ENCODE data around the genes C12orf60 and ERP27.

DNA sequence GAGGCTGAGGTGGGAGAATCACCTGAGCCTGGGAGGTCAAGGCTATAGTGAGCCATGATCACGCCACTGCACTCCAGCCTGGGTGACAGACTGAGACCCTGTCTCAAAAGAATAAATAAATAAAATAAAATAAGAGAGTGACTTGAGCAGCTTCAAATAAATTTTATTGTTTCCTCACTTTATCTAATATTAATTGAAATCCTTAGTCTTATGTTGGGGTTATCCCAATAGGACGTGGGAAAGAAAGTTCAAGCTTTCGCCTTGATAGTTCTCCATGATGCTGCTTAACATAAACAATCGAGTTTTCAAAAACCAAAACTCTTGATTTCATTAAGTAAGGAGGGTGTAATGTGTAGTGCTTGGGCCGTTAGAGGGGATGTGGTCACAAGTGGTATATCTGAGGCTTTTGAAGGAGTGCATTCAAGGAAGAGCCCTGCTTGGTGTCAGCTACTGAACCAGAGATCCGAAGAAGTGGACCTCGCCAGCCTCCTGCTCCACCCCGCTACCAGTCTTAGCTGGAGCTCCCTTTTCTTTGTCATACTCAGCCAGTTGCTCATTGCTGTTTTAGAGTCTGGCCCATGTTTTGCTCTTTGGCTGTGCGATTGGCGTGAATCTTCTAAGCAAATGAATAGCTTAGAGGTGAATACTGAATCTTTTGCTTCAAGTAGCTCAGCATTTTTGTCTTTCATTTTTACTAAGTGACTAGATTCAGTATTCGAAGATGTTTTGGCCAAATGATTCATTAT is 19.4 kb downstream of the CDKN1B start:
- PRO-cap = unidirectional peak, plus-strand start at position 423 of the sequence

- PRO-cap = no peak
These were observed 9.2 kb upstream of the APOLD1 start for GRCh38 chr12:12776177-12776757.

DNA sequence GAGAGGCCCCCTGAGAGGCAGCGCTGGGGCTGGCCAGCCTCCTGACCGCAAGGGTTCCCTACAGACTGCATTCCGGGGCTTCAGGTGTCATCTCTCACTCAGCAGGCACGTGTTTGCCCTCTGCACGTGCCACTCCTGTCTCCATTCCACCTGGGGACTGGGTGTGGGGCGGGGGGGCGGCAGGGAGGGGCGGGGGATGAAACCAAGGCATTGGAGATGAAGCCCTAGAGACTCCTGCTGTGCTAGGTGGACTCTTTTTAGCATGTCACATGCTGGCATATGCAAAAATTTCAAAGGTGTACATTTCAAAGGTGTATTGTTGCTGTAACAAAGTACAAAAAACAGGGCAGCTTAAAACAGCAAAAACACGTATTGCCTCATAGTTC is 5.9 kb upstream of the GPRC5A start:
- PRO-cap = no peak

DNA sequence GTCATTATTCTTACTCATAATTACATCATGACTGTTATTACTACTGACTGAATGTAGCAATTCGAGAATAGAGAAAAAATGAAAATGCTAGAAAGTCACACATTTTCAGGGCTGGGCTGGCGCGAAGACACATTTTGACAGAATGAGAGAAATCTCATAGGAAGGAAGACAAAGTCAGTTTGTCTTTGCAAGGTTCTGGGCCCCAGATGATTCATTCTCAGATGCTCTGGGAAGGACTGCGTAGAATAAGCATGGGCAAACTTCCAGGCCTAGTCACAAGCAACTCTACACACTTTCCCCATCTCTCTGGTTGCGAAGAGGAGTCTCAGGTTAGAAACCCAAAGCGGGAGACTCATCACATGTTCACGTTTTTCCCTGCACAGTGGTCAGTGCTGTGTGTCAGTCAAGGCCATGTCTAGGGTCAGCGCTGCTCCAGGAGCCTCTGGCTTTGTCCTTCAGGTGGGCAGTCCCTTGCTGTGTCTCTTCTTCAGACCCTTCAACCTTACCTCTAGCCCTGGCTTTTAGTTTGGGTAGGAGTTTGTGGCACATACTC is 8.4 kb downstream of the GPRC5A start:
- PRO-cap = no peak

GRCh38 chr12:12908629-12909390 is 17.4 kb downstream of the GPRC5A start:
- PRO-cap = no peak

DNA sequence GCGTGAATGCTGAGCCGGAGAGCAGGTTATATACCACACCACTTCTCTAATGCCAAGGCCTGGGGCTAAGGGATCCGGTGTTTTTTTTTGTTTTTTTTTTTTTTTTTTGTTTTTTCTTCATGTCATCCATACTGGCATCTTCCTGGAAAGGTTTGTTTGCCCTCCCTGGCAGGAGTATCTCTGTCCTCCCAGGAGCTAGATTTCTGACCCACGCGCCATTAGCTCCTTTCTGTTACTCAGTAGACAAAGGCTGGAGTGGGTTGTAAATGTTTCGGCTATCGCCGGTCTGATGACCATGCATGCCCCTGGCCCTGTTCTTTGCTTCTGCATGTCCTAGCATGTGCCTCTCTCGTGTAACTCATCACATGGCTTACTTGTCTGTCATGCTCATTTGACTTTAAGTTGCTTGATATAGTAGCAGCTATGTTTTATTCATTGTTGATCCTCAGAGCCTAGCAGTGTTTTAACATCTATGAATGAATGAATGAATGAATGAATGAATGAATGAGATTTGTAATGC is 3.7 kb downstream of the GSG1 start:
- PRO-cap = no peak

GRCh38 chr12:13100957-13101931 is 2.2 kb downstream of the GSG1 start:
- PRO-cap = bidirectional peak, plus-strand start at chr12:13101447, minus-strand start at chr12:13101283

GRCh38 chr12:13172697-13174045 is 23.4 kb upstream of the EMP1 start:
- PRO-cap = no peak

GRCh38 chr12:13208259-13208575 is 11.7 kb downstream of the EMP1 start:
- PRO-cap = no peak

- PRO-cap = no peak
These were observed 18.9 kb downstream of the EMP1 start for GRCh38 chr12:13215490-13215844.

GRCh38 chr12:13744251-13744496 is 237.2 kb downstream of the GRIN2B start:
- PRO-cap = unidirectional peak, plus-strand start at chr12:13744434

GRCh38 chr12:14394277-14395476 is 29.2 kb downstream of the ATF7IP start:
- PRO-cap = unidirectional peak, minus-strand start at chr12:14394540; unidirectional peak, plus-strand start at chr12:14394869

- PRO-cap = no peak
These were observed 52.9 kb downstream of the ATF7IP start for GRCh38 chr12:14418296-14418858.

DNA sequence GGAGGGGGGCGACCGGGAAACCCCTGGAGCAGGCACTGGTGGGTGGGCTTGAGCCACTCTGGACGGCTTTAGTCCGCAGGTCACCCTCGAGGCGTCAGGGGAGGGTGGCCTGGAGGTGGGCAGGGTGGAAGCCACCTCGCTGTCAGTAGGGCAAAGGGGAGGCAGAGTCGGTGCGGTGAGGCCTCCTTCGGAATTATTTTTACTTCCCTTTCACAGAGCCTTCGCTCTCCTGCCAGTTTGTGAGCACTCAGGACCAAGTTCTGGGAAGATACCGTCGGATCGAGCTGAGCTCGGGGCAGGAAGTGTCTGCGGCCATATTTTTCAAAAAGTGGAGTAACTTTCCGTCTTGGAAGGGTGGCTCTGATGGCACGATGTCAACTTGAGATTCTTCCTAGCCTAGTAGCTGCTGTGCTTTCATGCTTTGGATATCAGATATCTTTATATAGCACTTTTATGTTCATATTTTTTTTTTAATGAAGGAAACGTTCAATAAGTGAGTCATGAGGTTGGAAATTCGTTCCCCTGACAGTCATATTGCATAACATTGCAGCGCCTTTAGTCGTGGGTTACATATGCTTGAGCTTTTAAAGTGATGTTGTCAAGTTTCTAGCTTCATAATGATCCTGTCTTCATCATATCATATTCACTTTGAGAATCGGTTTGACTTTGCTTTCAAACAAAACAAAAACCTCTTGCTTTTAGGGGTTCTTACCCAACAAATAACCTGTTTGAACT is 1.0 kb downstream of the H2AJ start:
- PRO-cap = no peak

- PRO-cap = bidirectional peak, plus-strand start at chr12:14803687, minus-strand start at chr12:14803497
These were observed at the start of gene C12orf60 for GRCh38 chr12:14803577-14803834. TSS of gene C12orf60 (plus strand) at chr12:14803670.

DNA sequence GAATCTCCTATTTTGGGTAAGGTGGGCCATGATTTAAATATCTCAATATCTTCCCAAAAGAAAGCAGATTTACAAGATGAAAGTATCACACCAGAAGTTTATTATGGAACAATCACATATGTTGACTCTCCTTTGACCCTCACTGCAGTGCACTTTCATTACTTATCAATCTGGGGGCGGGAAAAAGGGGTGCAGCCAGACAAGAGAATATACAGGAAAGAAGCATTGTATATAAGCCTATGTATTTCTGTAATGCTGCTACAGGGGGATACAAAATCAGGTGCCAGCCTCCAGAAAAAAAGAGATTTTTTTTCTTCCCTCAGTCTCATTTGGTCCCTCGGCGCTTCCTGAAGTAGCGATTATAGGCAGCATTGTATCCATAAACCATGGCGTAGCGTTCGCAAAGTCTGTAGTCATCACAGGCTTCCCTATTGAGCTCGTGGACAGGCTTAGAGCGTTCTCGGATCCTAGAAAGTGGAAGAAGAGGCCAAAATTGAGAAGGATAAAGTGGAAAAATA is 3.8 kb downstream of the MGP start:
- PRO-cap = no peak

DNA sequence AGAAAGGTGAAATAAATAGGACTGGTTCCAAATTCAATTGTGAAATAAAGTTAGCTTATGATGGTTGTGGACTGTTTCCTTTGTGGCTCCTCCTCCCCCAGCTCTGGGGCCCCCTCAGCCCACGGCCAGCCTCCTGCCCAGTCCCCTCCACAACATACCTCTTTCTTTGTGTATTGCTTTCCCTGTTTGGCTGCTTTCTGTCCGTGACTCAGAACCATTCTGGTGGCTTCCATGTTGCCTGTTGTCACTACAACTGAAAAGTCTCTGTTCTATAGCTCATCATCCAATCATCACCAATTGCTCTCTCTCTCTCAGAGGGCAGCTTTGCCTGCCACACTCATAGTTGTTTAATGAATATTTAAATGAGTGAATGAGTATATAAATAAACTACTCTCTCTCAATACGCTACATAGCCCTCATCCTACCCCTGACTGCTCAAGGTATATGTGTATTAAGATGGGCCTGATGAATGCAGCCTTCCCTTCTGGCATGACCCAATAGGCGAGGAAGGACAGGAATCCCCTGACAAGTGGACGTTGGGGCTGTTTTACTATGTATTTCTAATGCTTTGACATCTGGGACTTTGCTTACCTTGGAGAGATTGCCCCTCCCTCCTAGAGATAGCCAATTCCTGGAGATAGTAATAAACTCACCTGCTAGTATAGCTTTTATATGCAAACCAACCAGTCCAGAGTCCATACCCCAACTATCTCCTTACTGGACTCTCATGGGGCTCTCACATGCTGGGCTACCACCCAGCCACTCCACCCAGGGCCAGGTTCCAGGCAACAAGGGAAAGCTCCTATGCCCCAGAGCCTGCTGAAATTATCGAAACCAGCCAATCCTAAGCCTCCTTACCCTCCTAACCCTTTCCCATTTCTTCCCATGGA is 25.2 kb upstream of the MGP start:
- PRO-cap = no peak

GRCh38 chr12:14928835-14929539 is 9.3 kb downstream of the ERP27 start:
- PRO-cap = no peak

- PRO-cap = no peak
These were observed at the start of gene ERP27 for GRCh38 chr12:14938460-14938786. TSS of gene ERP27 (minus strand) at chr12:14938537.

DNA sequence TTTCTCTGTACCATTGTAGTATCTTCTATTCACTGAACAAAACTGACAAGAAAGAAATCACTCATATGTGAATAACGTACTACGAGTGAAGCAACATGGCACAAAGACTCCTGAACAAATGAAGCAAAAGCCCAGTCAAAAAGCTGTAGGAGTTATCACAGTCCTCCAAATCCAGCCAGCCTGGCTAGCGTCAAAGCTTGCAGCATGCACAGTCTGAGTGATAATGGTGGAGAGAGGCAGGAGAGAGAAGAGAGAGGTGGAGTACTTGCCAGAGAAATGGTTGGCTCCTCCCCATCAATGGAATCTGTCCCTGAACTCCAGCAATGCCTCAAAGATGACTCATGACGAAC is 10.5 kb downstream of the ARHGDIB start:
- PRO-cap = no peak

Measured in left lobe of liver (tissue), 1 donor.